Breast (tissue), 4 donors: ENCODE measurements around a stretch of chr14.

- PRO-cap, 3 experiments: no peak in any of the 3 experiments
- RRBS: no CpG with 5 or more reads among the region's 3 CpGs
These were observed 7.8 kb downstream of the YY1 start for GRCh38 chr14:100246747-100247100.

DNA sequence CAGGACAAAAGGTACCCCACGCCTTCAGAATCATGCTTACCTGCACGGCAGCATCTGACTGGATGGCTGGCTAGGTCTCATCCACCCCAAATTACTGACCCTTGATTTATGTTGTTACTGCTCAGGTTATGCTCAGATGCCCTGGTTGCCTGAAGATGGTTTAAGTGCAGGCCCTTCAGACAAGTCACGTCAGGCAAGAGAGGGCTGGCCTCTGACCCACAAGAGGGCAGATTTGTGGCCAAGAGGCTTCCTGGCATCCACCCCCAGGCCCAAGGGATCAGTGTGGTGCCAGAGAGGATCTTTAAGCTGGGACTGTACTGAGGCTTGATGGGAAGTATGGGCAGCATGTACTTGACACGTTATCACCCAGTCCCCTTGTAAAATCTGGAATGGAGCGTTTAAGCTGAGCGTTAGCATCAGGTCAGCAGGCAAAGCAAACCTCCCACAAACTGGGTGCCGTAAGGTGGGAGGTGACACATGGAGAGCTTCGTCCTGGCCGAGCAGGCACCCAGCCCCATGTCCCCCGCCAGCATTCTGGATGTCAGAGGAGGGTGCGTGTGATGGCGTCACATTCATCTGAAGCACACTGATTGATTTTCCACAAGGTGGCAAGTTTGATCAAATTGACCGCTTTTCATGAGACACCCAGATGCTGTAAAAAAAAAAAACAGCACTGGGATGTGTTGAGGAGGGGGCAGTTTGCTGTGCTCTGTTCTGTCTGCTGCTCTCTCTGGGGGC is 24.4 kb downstream of the SLC25A29 start:
- PRO-cap, 3 experiments: no peak in any of the 3 experiments
- RRBS: no CpG with 5 or more reads among the region's 13 CpGs

GRCh38 chr14:100309137-100309673 is 3.0 kb upstream of the SLC25A29 start:
- PRO-cap, 3 experiments: no peak in any of the 3 experiments
- RRBS: no CpG with 5 or more reads among the region's 8 CpGs

GRCh38 chr14:100328597-100329553 is 5.7 kb downstream of the SLC25A47 start:
- PRO-cap, 3 experiments: no peak in any of the 3 experiments
- RRBS: 78% methylated on average over 11 of the region's 46 CpGs

- PRO-cap, 3 experiments: no peak in any of the 3 experiments
- RRBS: no CpG with 5 or more reads among the region's 8 CpGs
These were observed 33.7 kb downstream of the WDR25 start for GRCh38 chr14:100409888-100410423.

GRCh38 chr14:100417319-100418133 is 41.2 kb downstream of the WDR25 start:
- PRO-cap, 3 experiments: no peak in any of the 3 experiments
- RRBS: no CpG with 5 or more reads among the region's 12 CpGs

GRCh38 chr14:100434246-100434655 is 58.0 kb downstream of the WDR25 start:
- PRO-cap, 3 experiments: no peak in any of the 3 experiments
- RRBS: no CpG with 5 or more reads among the region's 1 CpG

- PRO-cap, 3 experiments: no peak in any of the 3 experiments
- RRBS: no CpG with 5 or more reads among the region's 11 CpGs
These were observed 100.1 kb downstream of the WDR25 start for GRCh38 chr14:100476389-100476805.

GRCh38 chr14:100662658-100663386 is 63.9 kb upstream of the DLK1 start:
- PRO-cap, 3 experiments: no peak in any of the 3 experiments
- RRBS: no CpG with 5 or more reads among the region's 6 CpGs

- PRO-cap, 3 experiments: no peak in any of the 3 experiments
- RRBS: 55% methylated on average over 3 of the region's 17 CpGs
These were observed 15.3 kb upstream of the DLK1 start for GRCh38 chr14:100711218-100711910.

- PRO-cap, 3 experiments: no peak in any of the 3 experiments
- RRBS: 63% methylated on average over 6 of the region's 11 CpGs
These were observed 102.0 kb upstream of the RTL1 start for GRCh38 chr14:101005401-101006002.

DNA sequence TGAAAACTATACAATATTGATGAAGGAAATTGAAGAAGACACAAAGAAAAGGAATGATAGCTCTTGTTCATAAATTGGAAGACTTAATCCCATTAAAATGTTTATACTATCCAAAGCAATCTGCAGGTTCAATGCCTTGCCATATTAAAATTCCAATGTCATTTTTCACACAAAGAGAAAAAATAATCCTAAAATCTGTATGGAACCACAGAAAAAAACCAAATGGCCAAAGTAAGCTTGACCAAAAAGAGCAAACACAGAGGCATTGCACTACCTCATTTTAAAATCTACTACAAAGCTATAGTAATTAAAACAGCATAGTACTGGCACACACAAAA is 203.7 kb upstream of the RTL1 start:
- PRO-cap, 3 experiments: no peak in any of the 3 experiments

- PRO-cap, 3 experiments: no peak in any of the 3 experiments
- RRBS: no CpG with 5 or more reads among the region's 6 CpGs
These were observed 217.0 kb upstream of the RTL1 start for GRCh38 chr14:101120455-101120930.

GRCh38 chr14:101359263-101359960 is 402.1 kb upstream of the PPP2R5C start:
- PRO-cap, 3 experiments: peak in 1 of 3 experiments; most common plus-strand start chr14:101359691 (in 1)
- RRBS: no CpG with 5 or more reads among the region's 16 CpGs

GRCh38 chr14:101583980-101584546 is 177.4 kb upstream of the PPP2R5C start:
- PRO-cap, 3 experiments: no peak in any of the 3 experiments
- RRBS: 21% methylated on average over 21 of the region's 34 CpGs

GRCh38 chr14:101775373-101776352 is 14.2 kb downstream of the PPP2R5C start:
- PRO-cap, 3 experiments: no peak in any of the 3 experiments
- RRBS: no CpG with 5 or more reads among the region's 15 CpGs

GRCh38 chr14:101820213-101820847 is 58.8 kb downstream of the PPP2R5C start:
- PRO-cap, 3 experiments: no peak in any of the 3 experiments
- RRBS: no CpG with 5 or more reads among the region's 10 CpGs

- PRO-cap, 3 experiments: no peak in any of the 3 experiments
- RRBS: no CpG with 5 or more reads among the region's 7 CpGs
These were observed 78.3 kb downstream of the PPP2R5C start for GRCh38 chr14:101839669-101840260.

GRCh38 chr14:101958321-101958607 is 6.1 kb upstream of the DYNC1H1 start:
- PRO-cap, 3 experiments: no peak in any of the 3 experiments
- RRBS: no CpG with 5 or more reads among the region's 4 CpGs

- PRO-cap, 3 experiments: no peak in any of the 3 experiments
- RRBS: no CpG with 5 or more reads among the region's 13 CpGs
These were observed 16.1 kb downstream of the DYNC1H1 start for GRCh38 chr14:101980234-101981144.